Heart (tissue), 3 donors: ENCODE measurements around a stretch of chr11.

- RAMPAGE, long total RNA, 2 experiments, result no peak in any of the 2 experiments
These were observed 31.3 kb downstream of the ST14 start for GRCh38 chr11:130190876-130191320.

GRCh38 chr11:130315408-130315715 is 645 bp upstream of the ZBTB44 start:
- RAMPAGE, long total RNA, 2 experiments, result no peak in any of the 2 experiments

- RAMPAGE, long total RNA, 2 experiments, result no peak in any of the 2 experiments
These were observed 4.0 kb upstream of the ZBTB44 start for GRCh38 chr11:130318739-130319057.

- RAMPAGE, long total RNA, 2 experiments, result no peak in any of the 2 experiments
These were observed 9.9 kb downstream of the ADAMTS8 start for GRCh38 chr11:130418597-130418857.

GRCh38 chr11:130449610-130450638 is 1.5 kb downstream of the ADAMTS15 start:
- RAMPAGE, long total RNA, 2 experiments, result no peak in any of the 2 experiments

DNA sequence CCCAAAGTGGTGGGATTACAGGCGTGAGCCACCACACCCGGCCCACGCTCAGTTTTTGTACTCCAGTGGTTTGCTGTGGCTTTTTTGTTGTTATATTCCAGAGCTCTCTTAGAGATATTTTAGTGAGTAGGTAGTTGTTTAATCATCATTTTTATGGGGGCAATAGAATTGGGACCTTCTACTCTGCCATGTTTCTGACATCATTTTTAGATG is 123.9 kb downstream of the SNX19 start:
- RAMPAGE, long total RNA, 2 experiments, result no peak in any of the 2 experiments

- RAMPAGE, long total RNA, 2 experiments, result no peak in any of the 2 experiments
These were observed 1.6 kb downstream of the SNX19 start for GRCh38 chr11:130914605-130915224.

GRCh38 chr11:131465666-131466242 is 95.3 kb downstream of the NTM start:
- RAMPAGE, long total RNA, 2 experiments, result no peak in any of the 2 experiments

DNA sequence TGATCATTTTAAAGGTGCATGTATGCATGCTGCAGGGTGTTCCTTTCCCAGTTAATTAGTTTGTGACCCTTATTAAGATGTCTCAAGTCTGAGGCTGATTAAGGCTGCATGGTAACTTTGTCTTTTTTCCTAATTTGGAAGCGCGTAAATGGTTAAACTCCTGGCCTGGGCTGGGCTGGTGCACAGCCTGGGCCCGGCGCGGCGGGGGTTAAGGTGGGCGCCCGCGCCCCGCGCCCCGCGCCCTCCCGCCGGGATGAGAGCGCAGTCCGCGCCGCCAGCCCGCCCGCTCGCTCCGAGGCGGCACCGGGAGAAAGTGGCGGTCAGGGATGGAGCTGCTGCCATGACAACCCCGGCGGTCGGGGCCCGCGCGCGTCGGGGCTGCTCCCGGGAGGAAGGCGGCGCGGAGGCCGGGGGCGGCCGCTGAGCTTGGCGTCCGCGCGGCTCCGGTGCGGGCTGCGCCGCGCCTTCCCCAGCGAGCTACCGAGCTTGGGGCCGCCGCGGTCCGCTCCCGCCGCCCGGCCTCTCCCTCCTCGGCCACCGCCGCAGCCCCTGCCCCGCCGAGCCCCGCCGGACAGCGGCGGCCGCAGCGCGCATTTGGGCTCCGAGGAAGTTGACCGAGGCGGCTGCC is 539.9 kb downstream of the NTM start:
- RAMPAGE, long total RNA, 2 experiments, result no peak in any of the 2 experiments

GRCh38 chr11:132072000-132072956 is 701.9 kb downstream of the NTM start:
- RAMPAGE, long total RNA, 2 experiments, result no peak in any of the 2 experiments

DNA sequence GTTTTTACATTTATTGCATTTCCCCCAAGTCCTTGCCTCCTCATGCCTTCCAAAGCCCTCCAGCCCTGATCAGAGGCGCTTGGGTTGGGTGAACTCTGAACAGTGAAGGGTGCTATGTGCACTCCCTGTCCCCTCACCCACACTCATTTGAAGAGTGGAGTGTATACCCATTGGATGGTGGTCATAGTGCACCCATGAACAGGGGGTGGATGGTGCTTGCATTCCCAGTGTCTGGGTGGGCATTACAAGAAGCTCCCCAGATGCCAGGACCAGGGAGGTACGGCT is 493.0 kb downstream of the OPCML start:
- RAMPAGE, long total RNA, 2 experiments, result no peak in any of the 2 experiments

- RAMPAGE, long total RNA, 2 experiments, result start-site peak on the plus strand in 1 of 2 experiments, at chr11:134037437-134037450 at its widest, 5 reads per replicate
These were observed 31.7 kb upstream of the JAM3 start for GRCh38 chr11:134036991-134037741.

DNA sequence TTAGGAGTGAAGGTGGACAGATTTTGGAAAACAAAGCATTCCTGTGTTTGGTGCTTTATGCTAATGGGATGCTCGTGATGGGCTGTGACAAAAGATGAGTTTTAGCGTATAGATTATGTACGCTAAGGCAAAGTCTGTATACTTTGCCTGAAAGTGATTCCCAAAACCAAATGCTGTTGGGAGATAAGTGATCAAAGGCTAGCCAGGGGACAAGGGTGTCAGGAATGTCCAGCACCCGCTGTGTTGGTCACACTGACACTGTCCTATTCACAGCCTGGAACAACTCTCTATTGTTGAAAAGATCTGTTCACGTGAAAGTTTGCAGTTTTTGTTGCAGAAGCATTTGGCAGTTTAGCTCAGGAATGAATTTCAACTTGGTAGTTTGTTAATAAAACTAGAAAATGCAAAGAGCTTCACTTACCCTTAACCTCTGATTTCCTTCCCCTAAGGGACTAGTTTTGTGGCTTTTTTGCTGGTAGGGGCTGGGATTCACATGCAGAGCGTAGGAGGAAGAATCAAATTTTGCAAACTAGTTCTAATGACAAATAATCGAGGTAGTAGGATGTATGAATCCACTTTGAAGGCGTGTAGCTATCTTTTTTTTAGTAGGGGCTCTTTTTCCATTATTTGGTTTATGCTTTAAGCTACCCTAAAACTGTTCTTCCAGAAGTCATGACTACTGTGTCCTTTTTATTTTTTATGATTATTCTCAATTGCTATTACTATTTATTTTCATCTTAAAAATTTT is 1.7 kb downstream of the JAM3 start:
- RAMPAGE, long total RNA, 2 experiments, result no peak in any of the 2 experiments

DNA sequence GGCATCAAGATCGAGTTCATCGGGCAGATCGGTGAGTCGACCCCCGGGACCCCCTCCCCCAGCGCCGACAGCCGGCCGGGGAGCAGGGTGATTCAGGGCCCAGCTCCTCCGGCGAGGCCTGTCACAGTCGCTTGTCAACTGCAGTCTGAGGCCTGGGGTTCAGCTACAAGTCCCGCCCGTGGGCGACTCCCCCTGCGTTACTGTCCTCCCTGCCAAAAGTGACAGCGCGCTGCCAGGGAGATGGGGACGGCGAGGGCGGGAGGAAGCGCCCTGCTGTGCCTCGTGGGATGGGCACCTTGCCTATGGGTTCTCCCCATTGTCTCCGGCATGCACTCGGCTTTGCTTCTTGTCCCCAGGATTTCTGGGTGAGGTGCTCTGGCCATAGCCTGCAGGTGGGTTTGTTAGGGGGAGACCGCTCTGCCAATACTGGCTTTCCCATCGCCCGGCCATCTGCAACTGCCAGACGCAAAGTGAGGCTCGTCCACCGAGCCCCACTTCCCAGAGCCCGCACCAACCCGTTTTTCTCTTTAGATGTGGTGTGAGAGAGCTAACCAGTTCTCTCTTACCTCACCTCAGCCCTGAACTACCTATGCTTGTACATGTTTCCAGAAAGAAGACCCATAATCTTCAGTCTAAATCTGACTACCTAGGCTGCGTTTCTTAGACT is 977 bp downstream of the VPS26B start:
- RAMPAGE, long total RNA, 2 experiments, result start-site peak on the minus strand in 1 of 2 experiments, centred at position 169 of the sequence, 33 reads per replicate

GRCh38 chr11:134258346-134259011 is 5.1 kb downstream of the ACAD8 start:
- RAMPAGE, long total RNA, 2 experiments, result no peak in any of the 2 experiments

DNA sequence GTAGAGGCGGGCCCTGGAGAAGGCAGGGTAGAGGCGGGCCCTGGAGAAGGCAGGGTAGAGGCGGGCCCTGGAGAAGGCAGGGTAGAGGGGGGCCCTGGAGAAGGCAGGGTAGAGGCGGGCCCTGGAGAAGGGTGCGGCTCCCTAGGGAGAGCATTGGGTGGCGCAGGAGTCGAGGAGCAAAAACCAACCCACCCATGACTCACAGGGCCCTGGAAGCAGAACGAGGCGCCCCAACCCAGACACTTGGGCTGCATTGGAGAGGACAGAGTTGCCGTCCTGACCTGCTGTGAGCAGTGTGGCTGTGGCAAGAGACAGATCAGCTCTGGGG is 227.9 kb upstream of the B3GAT1 start:
- RAMPAGE, long total RNA, 2 experiments, result no peak in any of the 2 experiments

DNA sequence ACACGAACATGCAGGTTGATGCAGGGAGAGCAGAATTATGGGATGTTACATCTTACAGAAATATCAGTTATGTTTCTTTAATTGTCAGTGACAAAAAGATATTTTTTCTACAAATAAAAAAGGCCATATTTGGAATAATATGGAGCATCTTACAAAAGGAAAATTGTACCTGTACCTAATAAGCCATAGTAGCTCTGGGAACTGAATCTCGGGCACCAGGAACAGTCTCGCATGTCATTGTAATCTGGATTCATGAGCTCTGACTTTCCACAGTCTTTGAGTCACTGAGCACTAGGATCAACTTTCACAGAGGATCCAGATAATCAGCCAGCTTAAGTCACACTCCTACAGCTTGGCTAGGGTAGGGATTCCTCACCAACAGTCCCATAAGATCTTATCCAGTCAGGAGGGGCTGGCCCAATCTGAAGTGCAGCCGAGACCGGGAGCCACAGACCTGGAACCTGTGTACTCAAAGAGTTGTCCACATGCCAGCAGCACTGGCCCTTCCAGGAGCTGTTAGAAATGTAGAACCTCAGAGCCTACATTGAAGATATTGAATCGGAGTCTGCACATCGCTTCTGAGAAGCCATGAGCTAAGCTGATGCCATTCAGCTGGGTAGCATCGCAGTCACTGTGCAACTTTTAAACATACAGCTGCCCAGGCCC is 538.6 kb upstream of the B3GAT1 start:
- RAMPAGE, long total RNA, 2 experiments, result no peak in any of the 2 experiments